Mesenchymal stem cell of Wharton's jelly (primary cell): Measurements from ENCODE around the gene STARD4.

- CAGE, long polyA plus RNA, result no peak
These were observed 2.0 kb downstream of the FBXL17 start for GRCh38 chr5:108379975-108380279.

- CAGE, long polyA plus RNA, result no peak
These were observed 318 bp downstream of the FBXL17 start for GRCh38 chr5:108381584-108381976.

- CAGE, long polyA plus RNA, result no peak
These were observed 20.6 kb upstream of the FER start for GRCh38 chr5:108727068-108727579.

- CAGE, long polyA plus RNA, result no peak
These were observed 137.2 kb downstream of the FER start for GRCh38 chr5:108884951-108885304.

GRCh38 chr5:109330803-109331219 lies 79.0 kb downstream of the PJA2 start:
- CAGE, long polyA plus RNA, result no peak

DNA sequence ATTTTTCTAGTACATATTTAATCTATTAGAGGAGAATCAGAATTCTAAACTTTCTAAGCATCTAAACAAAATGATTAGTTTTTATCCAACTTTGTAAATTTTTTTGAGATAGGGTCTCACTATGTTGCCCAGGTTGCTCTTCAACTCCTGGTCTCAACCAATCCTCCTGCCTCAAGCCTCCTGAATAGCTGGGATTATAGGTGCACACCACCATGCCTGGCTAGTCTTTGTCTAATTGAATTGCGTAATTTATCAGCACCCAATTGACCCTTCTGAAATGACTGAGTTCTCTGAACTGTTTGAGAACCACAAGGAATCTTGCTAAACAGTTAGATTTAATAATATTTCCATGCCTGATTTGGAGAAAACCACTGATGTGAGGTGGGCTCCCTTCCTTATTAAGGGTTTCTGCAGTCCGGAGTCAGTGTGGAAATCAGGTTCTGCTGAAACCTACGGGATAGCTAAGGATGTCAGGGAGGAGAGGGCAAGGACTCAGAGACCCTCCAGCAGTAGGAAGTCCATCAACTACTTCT lies 75.7 kb downstream of the PJA2 start:
- CAGE, long polyA plus RNA, result no peak

DNA sequence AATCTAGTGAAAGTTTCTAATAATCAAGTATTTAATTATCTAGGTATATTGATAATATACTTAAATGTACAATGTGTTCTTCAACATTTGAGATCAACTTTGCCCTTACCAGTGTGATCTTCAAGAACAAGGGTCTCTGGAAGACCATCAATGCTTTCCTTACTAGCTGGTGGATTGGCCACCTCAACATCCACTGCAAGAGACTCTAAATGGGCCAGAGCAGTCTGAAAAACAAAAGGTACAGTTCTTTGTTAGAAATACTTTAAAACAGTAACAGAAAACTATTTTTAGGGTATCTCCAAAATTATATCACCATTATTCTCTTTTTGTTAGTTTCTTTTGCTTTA lies 65.2 kb downstream of the PJA2 start:
- CAGE, long polyA plus RNA, result no peak

DNA sequence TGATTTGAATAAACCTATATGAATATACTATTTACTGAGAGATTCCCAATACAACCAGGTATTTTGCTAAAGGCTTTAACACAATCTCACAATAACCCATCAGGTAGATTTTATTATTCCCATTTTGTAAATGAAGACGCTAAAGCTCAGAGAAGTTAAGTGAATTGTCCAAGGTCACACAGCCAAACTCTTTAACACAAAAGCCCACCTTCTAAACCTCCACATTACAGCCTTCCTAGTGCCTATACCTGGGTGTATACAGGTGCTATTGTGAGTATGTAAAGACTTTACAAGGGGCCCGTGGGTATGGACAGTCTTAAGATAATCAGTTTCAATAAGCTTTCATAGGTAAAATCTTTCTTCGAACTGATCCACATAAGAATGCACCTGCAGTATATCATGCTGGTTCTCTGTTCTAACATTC lies 59.2 kb downstream of the PJA2 start:
- CAGE, long polyA plus RNA, result no peak

- CAGE, long polyA plus RNA, result no peak
These were observed 84.9 kb downstream of the MAN2A1 start for GRCh38 chr5:109774517-109775044.

GRCh38 chr5:109800145-109800806 lies 110.5 kb downstream of the MAN2A1 start:
- CAGE, long polyA plus RNA, result no peak

- CAGE, long polyA plus RNA, result no peak
These were observed 347 bp upstream of the SLC25A46 start for GRCh38 chr5:110738523-110738796.

DNA sequence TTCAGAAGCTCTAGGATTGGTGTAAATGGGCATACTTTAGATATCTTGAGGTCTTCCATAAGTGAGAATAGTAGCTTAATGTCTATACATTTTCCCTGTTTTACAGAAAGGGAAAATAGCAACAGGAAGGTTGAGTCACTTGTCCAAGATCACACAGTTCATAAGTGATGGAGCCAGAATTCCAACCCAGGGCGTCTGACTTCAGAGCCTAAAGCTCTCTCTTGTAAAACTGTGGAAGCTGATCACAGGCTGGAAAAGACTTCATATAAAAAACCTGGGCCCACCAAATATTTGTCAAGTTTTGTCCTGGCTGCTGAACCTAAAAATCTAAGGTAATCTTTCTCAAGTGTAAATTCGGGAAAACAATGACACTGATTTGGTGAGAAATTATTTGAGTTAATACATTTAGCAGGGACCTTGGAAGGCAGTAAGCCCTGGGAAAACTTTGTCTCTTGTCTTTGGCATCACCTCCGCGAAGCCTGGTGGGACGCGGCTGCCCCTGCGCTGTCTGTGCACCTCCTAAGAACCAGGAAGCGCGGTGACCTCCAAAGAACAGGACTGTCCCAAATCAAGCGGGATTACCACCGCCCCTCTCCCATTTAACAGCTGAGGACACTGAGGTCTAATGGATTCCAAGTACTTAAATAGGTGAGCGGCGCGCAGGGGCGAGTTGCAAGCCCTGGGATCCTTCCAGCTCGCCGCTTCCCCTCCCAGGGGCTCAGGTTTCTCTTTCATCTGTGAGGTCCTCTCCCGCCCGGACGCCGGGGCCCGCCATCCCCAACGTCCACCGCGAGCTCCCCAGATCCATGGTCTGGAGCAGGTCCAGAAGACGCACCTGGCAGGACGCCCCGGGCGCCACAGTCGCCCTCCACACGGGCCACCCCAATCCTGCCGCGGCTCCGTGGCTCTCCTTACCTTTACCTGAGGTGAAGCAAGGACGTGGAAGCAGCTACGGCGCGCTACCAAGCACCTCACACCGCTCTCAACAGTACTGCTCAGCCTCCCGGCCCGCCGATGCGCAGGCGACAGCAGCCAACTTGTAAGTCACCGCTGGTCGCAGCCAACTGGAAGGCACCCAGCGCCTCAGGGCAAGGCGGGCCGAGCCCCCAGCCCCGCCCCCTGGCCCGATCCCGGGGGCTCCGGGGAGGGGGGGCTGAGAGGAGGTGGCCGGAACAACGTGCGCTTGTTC lies at the start of gene STARD4:
STARD4 (minus strand) TSS at position 1,066 of the 1,189 bp plus-strand sequence.
- CAGE, long polyA plus RNA, result no peak

- CAGE, long polyA plus RNA, result no peak
These were observed 53.4 kb downstream of the NREP start for GRCh38 chr5:111703641-111704045.

DNA sequence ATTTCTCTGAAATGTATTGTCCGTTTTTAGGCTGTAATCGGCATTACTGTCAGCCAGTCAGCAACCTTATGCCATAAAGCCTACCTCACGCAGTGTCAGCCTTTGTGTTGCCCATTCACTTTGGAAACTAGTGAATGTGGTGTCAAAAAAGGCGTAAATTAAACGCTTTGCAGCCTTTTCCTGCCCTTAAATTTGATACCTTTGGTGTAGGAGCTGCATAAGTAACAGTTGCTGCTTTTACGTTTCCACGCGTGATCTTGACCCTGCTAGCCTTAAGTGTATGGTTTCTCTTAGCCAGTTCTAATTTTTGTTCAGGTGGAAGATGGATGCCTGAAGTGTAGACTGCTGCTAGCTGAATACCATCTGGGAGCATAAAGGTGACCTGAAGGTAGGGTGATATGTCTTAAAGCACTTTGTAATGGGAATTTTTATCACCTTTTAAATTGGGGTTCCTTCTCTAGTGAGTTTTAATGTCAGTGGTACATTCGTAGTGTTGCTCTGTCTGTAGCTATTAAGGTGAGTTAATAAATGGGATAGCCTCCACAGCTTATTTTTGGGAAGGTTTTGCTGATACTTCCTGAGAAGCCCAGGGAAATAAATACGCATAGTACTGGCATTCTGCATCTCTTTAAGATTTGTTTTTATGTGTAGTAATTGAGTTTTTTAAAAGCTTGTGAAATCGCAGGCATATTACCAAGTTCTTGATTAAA lies 257.5 kb downstream of the EPB41L4A start:
- CAGE, long polyA plus RNA, result no peak

- CAGE, long polyA plus RNA, result no peak
These were observed 253.3 kb downstream of the EPB41L4A start for GRCh38 chr5:112165718-112166236.

DNA sequence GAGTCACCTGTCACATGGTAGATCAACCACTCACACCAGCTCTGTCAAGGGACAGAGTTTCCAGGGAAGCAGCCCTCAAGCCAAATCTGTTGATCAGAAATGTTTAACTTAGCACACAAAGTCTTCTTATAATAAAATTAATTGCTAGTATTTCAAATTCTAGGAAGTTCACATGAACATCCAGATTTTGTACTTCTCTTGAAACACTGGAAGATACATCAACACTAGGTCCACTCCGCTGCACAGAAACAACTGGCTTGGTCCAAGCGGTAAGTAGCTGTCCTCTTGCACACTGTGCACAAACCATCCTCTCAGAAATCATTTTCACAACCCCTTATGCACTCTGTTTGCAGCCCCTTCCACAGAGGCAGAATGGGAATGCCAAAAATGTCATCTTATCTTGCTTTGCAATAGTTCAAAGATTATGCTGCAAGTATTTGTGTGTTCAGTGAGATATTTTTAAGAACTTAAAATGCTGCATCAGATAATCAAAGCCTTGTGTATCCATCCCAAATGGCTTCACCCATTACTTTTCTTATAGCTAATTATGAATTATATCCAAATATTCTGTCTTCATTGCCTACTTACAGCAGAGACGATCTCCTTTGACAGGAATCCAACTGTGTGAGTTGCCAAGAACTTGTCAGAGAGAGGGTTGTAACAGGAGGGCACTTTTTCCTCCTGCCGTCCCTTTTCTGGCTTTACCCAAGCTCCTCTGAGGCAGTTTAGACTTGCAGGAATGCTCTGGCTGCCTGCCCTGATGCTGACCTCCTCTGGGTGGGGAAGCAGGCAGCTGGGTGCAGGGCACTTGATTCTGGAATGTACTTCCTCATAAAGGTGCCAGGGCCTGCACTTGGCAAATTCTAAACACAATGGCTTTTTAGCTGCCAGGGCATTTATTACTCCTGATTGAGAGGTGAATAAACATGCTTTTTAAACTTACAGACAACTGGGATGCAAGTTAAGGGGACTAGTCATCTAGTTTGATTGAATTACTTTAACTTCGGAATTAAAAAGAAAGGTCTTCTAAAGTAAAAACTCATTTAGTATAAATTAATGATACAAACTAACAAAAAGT lies 190.7 kb downstream of the EPB41L4A start:
- CAGE, long polyA plus RNA, result no peak

DNA sequence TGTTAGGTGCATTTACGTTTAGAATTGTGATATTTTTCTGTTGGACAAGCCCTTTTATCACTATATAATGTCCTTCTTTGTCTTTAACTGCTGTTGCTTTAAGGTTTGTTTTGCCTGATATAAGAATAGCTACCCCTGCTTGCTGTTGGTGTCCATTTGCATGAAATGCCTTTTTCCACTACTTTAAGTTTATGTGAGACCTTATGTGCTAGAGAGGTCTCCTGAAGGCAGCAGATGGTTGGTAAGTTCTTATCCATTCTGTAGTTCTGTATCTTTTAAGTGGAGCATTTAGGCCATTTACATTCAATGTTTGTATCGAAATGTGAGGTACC lies 102.2 kb upstream of the EPB41L4A start:
- CAGE, long polyA plus RNA, result no peak

GRCh38 chr5:112628073-112628844 lies 109.4 kb upstream of the APC start:
- CAGE, long polyA plus RNA, result no peak

DNA sequence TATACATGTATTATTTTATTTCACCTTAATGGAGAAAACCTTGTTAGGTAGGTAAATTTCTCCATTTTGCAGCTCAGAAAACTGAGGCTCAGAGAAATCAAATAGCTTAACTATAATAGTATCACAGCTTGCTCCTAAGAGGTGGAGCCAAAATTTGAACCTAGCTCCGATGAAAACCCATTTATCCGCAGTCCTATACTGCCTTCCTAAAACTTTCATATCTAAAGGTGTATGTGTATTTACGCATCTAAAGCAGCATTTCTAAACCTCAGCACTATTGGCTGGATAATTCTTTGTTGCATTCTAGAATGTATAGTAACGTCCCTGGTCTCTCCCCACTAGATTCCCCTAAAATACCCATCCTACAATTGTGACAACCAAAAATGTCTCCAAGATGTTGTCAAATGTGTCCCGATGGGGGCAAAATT lies 43.4 kb upstream of the SRP19 start:
- CAGE, long polyA plus RNA, result no peak

GRCh38 chr5:112876264-112877057 lies 15.4 kb downstream of the SRP19 start:
- CAGE, long polyA plus RNA, result no peak